ENCODE results near the genes CACNG4 and PITPNC1.

DNA sequence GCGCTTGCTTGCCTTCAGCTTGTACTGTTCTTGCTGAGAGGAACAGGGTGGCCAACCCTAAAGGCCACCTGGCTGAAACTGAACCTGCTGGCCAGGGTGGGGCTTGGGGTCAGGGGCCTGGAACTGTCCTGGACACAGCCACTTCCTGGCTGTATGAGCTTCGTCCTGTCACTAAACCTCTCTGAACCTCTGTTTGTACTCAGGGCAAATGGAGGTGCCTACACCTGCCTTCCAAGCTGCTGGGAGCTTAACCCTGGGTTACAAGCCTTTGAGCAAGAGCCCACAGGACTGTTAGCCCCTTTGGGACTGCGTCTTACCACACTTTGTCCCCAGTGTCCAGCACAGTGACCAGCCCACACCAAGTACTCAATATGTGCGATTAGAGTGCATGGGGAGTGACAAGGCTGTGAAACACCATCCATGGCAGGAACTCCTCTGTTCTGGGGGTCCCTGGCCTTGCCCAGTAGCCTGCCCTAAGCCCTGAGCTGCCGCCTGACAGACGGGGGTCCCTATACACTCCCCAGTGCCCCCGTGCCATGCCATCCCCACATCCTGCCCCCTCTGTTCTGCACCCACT is 112.7 kb upstream of the SMURF2 start:
- PRO-cap = no peak

DNA sequence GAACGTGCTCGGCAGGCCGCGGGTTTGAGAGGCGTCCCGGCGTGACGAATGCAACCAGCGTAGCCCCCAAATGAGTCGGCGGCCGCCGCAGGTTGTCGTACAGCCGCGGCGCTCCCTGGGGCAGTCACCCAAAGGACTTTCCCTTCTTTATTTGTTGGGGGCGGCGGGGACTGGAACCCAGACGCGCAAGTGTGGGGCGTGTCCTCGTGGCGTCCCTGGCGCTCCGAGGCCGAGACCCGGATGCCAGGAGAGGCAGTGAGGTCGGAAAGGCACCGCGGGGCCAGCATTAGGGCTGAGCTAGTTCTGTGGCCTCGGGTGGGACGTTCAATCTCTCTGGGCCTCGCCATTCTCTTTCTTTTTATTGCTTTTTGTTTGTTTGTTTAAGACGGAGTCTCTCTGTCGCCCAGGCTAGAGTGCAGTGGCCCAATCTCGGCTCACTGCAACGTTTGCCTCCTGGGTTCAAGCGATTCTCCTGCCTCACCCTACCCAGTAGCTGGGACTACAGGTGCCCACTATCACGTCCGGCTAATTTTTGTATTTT is 56.7 kb upstream of the LRRC37A3 start:
- PRO-cap = no peak

GRCh38 chr17:64988397-64989112 is 68.0 kb downstream of the GNA13 start:
- PRO-cap = no peak

GRCh38 chr17:65712406-65712876 is 151.0 kb upstream of the AXIN2 start:
- PRO-cap = no peak

GRCh38 chr17:66309587-66310095 is 7.2 kb downstream of the PRKCA start:
- PRO-cap = no peak

GRCh38 chr17:66401860-66402500 is 99.6 kb downstream of the PRKCA start:
- PRO-cap = no peak

- PRO-cap = no peak
Observed at GRCh38 chr17:66459633-66460563, 157.5 kb downstream of the PRKCA start.

DNA sequence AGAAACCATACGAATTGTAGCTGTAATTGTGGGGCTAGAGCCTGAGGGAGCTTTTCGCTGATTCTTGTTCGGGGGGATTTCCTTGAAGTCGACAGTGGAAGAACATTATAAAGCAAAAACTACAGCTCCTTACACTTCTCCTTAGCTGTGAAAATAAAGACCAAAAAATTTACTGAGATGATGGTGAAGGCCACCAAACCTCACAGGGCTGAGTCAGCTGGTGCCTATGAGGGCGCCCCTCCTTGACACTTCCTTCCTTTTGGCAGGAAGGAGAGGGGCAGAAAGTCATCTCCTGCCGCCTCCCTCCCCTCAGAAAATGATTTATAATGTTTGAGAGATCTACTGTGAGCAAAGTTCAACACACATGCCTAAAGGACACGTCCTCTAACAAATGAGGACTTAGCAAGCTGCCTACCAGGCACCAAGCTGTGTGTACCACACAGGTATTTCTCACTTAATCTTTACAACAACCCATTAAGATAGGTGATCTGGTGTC is 245.7 kb downstream of the PRKCA start:
- PRO-cap = no peak

DNA sequence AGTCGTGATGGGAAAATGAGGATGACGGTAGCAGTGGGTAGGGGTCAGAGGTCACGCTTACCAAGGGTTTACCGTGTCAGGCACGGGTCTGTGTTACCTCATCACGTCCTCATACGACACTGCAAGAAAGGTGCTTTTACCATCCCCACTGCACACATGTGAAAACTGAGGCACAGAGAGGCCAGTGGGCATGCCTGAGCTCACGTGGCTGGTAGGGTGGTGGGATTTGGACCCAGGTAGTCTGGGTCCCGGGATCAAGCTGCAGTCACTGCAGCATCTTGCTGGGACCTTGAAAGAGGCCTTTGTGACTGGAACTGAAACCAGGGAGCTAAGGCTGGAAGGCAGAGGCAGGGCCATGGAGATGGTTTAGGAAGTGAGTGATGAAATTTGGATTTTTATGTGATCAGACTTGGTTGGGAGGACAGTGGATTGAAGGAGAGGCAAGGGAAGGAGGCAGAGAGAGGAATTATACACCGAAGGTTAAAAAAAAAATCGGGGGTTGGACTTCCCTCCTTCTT is 255.5 kb upstream of the CACNG5 start:
- PRO-cap = no peak

- PRO-cap = no peak
Observed at GRCh38 chr17:66713407-66713877, 121.5 kb upstream of the CACNG5 start.

GRCh38 chr17:66964125-66964788 is at the start of gene CACNG4:
CACNG4 (plus strand) TSS chr17:66964707.
- PRO-cap = no peak

GRCh38 chr17:67220567-67220886 is 24.5 kb downstream of the HELZ start:
- PRO-cap = no peak

GRCh38 chr17:67312032-67312650 is 54.2 kb downstream of the PSMD12 start:
- PRO-cap = no peak

DNA sequence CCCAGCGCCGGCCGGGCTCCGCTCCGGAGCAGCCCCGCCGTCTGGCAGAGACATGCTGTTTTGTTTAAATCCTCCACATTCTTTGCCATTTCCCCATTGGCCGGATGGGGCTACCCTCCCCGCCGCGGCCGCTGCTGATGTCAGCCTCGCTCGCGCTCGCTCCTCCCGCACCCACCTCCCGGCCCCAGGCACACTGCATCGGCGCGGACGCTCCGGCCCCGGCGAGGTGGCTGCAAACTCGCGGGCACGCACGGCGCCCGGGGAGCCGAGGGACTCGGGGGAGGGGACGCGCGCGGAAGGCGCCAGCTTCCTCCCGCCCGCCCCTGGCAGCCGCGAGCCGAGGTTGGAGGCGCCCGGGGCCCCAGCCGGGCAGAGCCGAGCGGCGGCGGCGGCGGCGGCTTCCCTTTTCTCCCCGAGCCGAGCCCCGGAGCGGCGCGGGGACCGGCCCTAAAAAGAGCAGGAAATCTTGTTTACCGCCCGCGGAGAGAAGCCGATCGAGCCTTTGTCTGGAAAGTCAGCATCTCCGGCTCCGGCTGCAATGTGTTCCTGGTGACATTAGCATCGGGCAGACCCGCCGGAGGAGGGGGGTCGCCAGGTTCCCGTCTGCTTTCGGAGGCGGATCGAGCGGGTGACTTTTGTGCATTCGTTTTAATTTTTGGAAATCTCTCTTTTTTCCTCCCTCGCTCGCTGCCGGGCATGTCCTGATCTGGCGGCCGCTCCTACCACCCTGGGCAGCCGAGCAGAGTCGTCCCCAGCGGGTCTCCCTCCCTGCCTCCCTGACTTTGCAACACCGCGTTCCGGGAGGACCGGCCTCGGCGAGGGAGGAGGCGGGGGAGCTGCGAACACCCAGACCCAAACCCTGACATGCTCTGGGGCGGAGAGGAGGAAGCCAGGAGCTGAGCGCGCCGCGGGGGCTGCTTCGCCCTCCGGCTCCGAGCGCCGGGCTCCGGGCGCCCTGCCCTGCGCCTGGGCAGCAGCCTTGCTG is at the start of gene PITPNC1:
PITPNC1 (plus strand) TSS at position 165 of the 985 bp plus-strand sequence.
- PRO-cap = bidirectional peak, plus-strand start at position 168 of the sequence, minus-strand start at position 43 of the sequence; bidirectional peak, plus-strand start at position 877 of the sequence, minus-strand start at position 871 of the sequence

DNA sequence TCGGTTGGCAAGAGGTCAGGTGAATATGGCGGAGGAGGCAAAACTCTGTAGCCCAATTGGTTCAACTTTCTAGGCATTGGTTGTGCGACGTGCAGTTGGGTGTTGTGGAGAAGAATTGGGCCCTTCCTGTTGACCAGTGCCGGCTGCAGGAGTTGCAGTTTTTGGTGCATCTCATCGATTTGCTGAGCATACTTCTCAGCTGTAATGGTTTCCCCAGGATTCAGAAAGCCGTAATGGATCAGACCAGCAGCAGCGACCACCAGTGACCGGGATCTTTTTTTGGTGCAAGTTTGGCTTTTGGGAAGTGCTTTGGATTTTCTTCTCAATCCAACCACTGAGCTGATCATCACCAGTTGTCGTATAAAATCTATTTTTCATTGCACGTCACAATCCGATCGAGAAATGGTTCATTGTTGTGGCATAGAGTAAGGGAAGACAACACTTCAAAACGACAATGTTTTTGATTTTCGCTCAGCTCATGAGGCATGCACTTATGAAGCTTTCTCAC is 21.4 kb downstream of the PITPNC1 start:
- PRO-cap = bidirectional peak, plus-strand start outside the sequence, minus-strand start at position 336 of the sequence

DNA sequence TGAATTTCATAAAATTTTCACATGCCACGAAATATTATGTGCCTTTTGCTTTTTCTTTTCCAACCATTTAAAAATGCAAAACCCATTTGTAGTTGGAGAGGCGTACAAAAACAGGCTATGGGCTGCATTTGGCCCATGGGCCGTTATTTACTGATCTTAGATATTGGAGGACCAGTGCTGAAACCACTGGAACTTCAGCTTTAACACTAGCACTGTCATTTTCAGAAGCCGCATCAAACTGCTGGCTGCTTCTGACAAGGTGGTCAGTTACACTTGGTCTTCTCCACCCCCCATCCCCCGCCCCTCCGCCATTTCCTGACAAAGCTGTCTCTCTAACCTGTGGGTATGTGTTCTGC is 25.1 kb downstream of the PITPNC1 start:
- PRO-cap = no peak

DNA sequence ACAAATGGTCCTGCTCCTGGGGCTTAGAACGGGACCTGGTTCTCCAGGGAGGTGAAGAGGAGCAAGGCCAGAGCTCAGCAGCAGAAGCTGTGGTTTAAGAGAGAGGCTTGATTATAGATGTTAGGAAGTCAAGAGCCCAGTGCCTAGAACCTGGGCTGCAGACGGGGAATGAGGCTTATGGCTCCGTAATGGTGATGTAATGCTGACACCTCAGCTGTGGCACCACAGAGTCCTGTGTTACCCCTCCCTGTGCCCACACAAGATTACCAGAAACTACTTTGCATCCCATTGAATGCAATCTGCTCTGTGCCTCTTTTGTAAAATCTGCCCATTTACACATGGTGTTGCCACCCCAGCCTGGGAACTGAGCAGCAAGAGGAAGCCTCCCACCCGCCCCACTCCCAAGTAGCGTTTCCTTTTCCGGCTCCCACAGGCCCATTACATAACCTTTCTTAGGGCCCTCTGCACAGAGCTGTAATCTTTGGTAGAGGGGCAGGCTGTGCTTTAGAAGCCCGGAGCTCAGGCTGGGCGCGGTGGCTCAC is 57.0 kb downstream of the PITPNC1 start:
- PRO-cap = bidirectional peak, plus-strand start at position 269 of the sequence, minus-strand start at position 170 of the sequence; bidirectional peak, plus-strand start at position 483 of the sequence, minus-strand start at position 366 of the sequence

DNA sequence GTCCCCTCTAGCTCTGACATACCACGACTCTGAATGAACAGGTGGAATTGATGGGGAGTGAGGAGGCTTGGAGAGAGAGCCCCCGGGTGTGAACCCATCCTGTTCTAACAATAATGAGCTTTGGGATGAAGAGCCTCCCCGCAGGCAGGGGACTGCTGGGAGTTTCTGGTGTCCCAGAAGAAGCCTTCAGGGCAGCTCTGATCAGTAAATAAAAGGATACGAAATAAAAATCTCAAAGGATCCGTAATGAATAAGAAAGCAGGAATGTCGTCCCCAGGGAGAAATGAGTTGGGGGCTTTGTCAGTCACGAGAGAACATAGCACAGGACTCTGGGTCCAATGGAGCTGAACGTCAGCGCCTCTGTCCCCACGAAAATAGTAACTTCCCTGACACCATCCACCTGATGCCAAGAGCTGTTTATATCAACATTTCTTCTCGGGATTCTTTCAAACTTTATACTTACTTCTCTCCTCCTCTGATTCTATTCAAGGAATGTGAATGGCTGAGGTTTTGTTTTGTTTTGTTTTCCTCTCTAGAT is 113.4 kb downstream of the PITPNC1 start:
- PRO-cap = no peak

GRCh38 chr17:67575175-67575835 is 142.4 kb upstream of the NOL11 start:
- PRO-cap = no peak

- PRO-cap = no peak
Observed at GRCh38 chr17:67633571-67634027, 84.1 kb upstream of the NOL11 start.

Measured in colic lymph node (tissue), 1 donor.